ENCODE data around the genes JAKMIP3 and LRRC27.

GRCh38 chr10:128220945-128221709 lies 94.9 kb upstream of the MKI67 start:
- PRO-cap, result no peak

GRCh38 chr10:128728873-128729298 lies 602.7 kb upstream of the MKI67 start:
- PRO-cap, result no peak

DNA sequence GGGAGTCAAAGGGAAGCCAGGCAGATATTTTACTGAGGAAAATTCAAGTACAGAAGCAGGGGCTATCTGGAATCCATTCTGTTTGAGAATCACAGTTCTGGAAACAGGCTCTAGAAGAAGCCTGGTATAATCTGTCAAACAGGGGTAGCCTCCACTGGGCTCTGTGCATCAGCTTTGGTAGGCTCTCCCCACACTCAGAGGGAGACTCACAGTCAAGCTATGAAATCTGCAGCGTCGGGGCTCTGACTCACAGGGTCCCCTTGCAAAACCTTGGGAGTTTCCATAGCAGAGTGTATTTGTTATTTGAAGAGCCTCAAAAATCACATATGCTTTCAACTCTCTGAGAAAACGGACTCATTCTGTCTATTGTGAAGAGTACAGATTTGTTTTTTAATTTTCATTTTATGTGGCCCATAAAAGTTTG lies 591.1 kb upstream of the MGMT start:
- PRO-cap, result no peak

GRCh38 chr10:129253867-129254242 lies 213.2 kb upstream of the MGMT start:
- PRO-cap, result no peak

DNA sequence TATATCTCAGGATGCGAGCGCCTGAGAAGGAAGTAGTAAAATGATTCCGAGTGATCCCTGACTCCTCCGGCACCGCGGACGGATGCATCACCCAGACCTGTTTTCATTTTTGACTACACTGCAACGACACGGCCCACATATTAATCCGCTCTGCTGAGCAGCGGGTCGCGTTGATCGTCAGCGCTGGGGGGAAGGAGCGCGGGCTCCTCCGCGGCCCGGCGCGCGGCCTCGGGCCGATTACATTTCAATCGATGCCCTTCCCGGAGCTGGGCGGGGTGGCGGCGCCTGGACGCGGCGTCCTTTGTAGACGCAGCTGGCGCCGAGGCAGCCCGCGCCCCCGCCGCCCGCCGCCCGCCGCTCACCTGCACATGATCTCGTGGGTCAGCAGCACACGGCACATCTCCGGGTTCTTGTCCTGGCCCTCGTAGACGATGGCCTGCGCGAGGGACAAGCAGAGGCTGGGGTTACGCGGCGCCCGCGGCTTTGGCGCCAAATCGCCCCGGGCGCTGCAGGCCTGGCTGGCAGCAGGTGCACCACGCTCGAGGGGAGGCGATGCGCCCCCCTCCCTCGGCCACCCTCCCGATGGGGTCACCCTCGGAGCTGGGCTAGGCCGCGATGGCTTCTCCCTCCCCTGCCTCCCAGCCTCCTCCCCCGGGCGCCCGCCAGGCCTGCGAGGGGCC lies 5.4 kb downstream of the EBF3 start:
- PRO-cap, result no peak

DNA sequence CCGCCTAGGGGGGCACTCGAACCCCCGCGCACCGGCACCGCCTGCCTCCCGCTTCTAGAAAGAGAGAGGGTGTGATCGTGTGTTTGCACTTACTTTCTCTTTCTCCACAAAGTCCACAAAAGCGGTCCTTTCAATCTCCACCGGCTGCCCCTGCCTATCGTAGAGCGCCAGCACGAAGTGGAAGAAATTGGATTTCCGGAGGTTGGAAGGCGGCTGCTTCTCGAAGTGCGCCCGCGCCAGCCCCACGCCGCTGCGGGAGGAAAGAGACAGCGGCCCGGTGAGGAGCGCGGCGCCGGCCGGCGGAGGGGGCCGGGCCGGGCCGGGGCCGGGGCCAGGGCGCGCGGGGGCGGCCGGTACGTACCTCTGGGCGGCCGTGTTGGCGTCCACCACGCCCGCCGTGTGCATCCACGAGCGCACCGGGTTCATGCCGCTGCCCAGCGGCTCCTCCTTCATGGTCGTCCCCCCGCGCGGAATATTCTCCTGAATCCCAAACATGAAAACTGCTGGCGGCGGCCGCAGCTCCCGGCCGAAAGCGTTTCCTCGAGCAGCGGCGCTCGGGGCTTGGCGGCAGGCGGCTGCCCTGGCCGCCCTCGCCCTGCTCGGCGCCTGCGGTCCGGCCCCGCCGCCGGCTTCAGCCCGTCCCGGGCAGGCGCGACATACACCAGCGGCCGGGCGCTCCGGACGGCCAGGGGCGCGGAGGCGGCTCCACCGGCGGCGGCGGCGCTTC lies 637 bp downstream of the EBF3 start:
- PRO-cap, result no peak

DNA sequence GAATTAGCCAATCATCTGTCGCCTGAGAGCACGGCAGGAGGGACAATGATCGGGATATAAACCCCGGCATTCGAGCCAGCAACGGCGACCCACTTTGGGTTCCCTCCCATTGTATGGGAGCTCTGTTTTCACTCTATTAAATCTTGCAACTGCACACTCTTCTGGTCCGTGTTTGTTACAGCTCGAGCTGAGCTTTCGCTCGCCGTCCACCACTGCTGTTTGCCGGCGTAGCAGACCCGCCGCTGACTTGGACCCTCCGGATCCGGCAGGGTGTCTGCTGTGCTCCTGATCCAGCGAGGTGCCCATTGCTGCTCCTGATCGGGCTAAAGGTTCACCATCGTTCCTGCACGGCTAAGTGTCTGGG lies 220.2 kb downstream of the GLRX3 start:
- PRO-cap, result no peak

DNA sequence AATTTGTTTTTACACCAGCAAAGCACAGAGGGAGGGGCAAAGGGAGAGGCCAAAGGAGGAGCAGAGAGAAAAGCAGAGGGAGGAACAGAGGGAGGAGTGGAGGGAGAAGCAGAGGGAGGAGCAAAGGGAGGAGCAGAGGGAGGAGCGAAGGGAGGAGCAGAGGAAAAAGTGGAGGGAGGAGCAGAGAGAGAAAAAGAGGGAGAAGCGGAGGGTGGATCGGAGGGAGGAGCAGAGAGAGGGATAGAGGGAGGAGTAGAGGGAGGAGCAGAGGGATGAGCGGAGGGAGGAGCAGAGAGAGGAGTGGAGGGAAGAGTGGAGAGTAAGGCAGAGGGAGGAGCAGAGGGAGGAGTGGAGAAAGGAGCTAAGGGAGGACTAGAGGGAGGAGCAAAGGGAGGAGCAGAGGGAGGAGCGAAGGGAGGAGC lies 73.8 kb upstream of the TCERG1L start:
- PRO-cap, result no peak

GRCh38 chr10:131476072-131476287 lies 164.5 kb upstream of the TCERG1L start:
- PRO-cap, result no peak

DNA sequence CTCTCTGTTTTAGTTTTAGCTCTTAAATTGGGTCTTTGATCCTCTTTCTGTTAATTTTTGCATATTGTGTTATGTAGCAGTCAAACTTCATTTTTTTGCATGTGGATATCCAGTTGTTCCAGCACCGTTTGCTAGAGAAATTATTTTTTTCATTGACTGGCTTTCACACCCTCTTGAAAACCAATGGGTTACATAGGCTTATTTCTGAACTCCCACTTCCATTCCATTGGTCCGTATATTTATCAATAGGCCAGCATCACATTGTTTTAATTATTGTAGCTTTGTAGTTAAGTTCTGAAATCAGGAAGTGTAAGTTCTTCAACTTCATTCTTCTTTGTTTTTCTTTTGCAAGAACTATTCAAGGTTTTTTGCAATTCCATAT lies 274.2 kb upstream of the PPP2R2D start:
- PRO-cap, result no peak

- PRO-cap, result no peak
These were observed 2.7 kb downstream of the PPP2R2D start for GRCh38 chr10:131903432-131903971.

DNA sequence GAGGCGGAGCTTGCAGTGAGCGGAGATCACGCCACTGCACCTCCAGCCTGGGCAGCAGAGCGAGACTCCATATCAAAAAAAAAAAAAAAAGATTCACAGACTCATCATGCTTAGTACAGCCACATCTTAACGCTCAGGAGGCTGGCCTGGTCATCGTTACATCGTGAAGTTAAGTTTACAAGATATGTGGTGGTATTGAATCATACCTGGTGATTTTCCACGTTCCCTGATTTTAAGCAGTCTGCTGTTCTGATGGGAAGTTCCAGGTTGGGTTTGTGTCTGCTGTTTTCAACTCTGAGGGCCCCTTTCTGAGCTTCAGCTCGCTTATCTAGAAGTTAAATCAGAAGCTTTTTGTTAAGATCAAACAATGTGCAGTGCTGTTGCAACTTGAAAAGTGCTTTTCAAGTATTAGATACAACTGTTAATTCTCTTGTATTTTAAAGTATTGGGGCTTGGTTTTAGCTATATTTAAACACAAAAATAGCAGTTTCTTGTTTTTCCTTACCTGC lies 6.9 kb downstream of the PPP2R2D start:
- PRO-cap, result no peak

DNA sequence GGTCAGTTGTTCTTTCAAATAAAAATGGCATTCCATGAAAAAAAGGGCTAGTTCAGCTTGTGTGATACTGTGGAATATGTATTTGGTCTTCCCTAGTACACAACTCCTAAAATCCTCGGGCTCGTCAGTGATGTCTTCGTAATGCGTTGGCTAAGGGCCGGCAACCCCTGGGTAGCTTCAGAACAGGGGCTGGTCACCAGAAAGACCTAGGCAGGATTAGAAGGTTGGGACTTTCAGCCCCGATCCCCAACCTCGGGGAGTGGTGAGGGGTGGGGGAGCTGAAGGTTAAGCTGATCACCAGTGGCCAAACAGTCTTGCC lies 9.7 kb downstream of the PPP2R2D start:
- PRO-cap, result no peak

DNA sequence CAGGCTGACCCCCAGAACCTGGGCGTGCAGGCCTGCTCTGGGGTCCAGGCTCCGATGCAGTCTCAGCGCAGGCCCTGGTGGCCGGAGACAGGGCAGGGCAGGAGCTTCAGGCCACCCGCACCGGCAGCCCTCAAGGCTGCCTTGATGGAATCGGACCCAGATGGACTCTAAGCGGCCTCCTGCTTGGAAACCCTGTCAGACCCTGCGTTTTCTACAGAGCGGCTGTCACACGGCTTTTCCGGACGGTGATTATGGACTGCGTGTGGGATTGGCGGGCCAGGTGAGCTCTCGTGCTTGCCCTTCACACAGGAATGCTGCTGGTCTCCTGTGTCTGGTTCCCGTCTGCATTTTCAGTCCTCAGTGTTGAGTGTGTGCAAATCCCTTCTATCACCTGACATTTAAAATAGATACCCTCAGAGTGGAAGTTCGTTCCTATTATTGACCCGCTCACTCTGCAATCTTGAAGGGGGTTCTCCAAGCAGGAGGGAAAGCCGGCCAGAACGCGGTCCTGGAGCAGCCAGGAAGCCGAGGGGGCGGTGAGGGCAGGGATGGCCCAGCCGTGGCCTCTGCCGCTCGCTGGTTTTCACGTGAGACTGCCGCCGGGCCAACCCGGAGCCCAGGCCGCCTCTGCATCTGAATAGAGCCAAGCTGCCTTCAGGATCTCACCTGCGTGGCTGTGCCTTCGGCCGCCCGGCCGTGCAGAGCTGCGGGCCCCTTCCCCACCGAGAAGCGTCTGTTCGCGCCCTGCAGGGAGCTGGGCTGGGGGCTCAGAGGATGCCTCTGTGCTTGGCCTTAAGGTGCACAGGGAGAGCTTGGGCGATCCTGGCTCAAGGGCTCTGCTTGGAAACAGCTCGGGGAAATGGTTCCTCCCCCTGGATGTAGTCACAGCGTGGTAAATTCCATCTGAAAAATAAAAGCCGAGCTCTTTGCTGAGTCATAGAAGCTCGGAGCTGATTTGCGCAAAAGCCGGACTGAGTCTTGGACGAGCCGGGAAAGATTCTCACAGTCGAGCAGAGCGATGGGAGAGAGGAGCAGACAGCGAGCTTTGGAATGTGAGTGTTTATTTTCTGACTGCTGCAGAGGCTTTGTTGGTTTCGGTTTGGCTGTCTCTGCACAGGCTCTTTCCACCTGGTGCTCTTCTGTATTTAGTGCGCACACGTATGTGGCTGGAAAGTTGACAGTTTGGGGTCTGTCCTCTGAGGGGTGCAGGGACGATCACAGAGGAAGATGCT lies at the start of gene JAKMIP3:
Gene JAKMIP3 (plus strand): TSS at position 937 of the 1,232 bp plus-strand sequence.
- PRO-cap, result no peak

DNA sequence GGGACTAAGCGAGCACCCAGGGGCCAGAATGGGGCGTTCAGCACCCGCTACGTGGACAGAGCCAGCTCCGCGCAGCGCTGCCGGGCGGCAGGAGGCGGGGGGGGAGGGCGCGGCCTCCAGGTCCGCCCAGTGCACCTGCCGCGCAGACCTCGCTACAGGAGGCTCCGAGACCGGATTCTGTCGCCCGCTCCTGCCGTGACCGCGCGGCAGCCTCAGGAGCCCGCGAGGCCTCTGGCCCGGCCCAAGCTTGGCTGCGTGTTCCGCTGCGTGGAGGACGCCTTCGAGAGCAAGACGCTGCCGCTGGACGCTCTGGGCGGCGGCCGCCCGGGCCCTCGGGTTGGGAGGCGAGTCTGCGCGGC lies 1.1 kb upstream of the DPYSL4 start:
- PRO-cap, result no peak

GRCh38 chr10:132187740-132188706 lies 1.3 kb downstream of the DPYSL4 start:
- PRO-cap, result no peak

- PRO-cap, result no peak
These were observed at the start of gene LRRC27 for GRCh38 chr10:132331534-132332400. TSS of gene LRRC27 (plus strand) at chr10:132332193.

DNA sequence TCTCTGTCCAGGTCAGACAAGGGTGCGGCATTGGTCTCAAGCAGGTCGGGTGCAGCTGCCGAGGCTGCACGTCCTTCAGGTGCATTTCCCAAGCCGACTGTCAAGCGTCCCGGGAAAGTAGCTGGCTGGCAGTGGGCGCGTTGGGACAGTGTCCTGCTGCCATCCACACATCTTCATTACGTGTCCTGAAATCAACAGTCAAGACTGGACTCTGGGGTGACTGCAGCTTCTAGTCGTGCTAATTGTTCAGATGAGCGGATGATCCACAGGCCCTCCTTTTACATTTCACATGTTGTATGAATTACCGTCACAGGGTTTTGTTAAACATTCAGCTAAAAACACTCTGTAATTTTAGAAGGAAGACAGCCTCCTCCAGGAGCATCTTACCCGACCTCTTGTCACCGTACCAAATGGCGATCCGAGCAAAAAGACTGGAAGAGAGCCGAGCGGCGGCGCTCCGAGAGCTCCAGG lies 19.3 kb downstream of the LRRC27 start:
- PRO-cap, result no peak

- PRO-cap, result no peak
These were observed 13.7 kb downstream of the PWWP2B start for GRCh38 chr10:132410704-132411022.

- PRO-cap, result no peak
These were observed 21.8 kb downstream of the PWWP2B start for GRCh38 chr10:132418515-132419556.

Measured in neutrophil (primary cell).